H4 (cell line): Measurements from ENCODE around the genes LSM11, CCNJL and FAM200C.

- RAMPAGE, long total RNA = no peak
Observed at GRCh38 chr5:157300614-157301010, 34.7 kb downstream of the CYFIP2 start.

DNA sequence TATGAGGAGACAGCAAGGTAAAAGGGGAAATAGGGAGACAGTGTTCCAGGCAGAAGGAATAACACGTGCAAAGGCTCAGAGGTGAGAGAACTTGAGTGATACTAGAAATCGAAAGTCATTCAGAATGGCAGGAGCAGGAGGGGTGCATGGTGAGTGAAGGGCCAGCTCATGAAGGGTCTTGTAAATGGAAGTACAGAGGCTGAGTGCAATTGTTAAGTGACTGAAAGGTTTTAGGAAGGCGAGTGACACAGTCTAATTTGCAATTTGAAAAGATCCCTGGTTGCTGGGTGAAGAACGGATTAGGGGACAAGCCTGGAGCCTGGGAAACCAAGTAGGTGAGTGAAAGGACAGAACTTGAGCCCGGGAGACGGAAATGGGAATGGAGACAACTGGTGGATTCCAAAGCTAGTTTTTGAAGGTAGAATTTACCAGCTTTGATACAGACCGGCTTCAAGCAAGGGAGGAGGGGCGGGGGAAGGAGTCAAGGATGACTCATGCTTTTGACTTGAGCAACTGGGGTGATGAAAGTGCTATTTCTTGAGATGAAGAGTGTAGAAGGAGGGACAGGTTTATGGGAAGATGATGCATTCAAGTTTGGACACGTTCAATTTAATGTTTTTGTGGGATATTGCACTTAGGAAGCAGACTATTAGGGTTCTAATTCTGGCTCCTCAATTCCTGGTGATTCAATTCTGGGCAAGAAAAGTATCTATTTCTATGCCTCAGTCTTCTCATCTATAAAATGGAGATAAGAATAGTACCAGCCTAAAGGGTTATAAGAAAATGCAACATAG, 4.3 kb downstream of the NIPAL4 start:
- RAMPAGE, long total RNA = no peak

DNA sequence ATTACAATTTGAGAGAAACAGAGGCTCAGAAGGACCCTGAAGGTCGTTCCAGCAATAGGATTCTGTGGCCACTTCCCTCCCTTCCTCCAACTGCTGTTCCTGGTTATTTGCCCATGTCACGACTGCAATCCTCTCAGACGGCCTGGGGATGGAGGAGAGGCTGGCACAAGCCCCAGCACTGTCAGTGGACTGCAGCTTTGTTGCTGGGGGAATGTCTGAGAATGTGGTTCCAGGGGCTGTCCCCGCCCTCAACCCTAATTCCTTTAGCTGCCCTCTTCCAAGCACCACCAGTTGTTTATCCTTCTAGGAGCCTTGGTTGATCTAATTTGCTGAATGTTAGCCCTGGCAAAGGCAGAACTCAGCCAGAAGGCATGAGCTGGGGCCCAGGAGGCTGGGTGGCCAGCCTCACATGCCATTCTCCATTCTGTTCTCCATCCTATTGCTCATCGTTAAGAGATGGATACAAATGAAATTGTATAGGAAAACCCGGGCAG, 51.6 kb downstream of the ADAM19 start:
- RAMPAGE, long total RNA = no peak

DNA sequence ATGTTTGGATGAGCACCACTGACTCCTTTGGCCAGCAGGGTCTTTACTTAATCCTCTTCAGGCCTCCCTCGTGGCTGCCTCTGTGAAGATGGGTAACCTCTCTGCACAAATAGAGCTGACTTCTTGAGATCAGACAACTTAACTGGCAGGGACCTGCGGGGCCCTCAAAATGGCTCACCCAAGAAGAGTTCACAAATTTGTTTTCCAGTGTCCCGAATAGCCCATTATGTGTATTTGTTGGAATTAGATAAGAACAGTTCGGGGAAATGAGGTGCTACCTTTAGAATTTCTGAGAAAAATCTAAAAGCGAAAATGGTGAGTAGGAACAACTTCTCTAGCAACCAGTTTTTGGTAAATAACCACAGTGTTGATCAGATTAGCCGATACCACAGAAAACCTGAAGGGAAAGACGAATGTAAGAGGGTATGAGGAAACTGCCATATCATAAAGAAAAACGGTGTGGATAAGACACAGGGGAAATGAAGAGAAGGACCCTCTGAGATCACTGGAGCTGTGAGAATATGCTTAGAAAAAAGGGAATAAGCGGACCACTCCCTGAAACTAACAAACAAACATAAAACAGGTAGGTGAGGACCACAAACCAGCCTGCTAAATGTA, 31.0 kb downstream of the ADAM19 start:
- RAMPAGE, long total RNA = no peak

- RAMPAGE, long total RNA = no peak
Observed at GRCh38 chr5:157743287-157744519, at the start of gene LSM11. Gene LSM11, plus strand, starts transcription at chr5:157743712.

DNA sequence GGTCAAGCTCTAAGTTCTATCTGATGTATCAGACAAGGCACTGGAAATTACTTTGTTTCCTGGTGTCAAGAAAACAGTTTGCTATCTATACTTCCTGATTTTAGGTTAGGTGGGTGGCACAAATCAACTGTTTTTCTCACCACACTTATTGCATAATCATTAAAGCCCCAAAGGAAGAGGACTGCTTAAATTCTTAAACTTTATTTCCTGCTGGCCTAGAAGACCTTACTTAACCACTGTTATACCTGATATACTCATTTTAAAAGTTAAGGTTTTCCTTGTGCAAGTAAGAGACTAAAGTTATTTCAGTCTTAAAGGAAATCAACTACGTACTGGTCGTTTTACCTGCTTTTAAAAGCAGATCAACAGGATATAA, 1.2 kb downstream of the CLINT1 start:
- RAMPAGE, long total RNA = no peak

DNA sequence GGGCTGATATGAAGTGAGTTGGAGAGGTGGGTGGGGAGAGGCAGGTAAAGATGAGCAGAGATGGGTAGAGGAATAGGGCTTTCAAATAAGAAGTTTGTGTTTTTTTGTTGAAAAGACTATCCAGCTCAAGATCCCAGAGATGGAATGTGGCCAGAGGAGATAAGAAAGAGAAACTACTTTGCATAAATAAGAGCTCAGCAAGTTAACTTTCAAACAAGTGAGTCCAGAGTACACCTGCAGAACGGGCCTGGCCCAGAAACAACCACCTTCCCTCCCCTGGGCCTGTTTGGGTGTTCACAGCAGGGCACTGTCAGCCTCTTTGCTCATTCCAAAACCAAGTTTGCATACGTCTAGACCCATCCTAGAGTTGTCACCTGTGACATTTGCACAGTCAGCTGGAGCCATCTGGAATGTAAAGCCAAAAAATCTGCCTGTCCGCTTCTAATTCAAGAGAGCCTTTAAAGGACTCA, 2.3 kb upstream of the CLINT1 start:
- RAMPAGE, long total RNA = no peak

DNA sequence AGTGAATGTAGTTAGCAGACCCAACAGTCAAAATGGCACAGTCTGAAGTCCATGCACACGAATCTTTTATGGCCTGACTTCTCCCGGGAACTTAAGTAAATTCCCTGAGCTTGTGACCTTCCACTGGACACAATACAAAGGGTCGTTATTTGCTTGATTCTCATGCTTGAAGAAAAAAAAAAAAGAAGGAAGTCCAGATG, 616.5 kb downstream of the EBF1 start:
- RAMPAGE, long total RNA = no peak

DNA sequence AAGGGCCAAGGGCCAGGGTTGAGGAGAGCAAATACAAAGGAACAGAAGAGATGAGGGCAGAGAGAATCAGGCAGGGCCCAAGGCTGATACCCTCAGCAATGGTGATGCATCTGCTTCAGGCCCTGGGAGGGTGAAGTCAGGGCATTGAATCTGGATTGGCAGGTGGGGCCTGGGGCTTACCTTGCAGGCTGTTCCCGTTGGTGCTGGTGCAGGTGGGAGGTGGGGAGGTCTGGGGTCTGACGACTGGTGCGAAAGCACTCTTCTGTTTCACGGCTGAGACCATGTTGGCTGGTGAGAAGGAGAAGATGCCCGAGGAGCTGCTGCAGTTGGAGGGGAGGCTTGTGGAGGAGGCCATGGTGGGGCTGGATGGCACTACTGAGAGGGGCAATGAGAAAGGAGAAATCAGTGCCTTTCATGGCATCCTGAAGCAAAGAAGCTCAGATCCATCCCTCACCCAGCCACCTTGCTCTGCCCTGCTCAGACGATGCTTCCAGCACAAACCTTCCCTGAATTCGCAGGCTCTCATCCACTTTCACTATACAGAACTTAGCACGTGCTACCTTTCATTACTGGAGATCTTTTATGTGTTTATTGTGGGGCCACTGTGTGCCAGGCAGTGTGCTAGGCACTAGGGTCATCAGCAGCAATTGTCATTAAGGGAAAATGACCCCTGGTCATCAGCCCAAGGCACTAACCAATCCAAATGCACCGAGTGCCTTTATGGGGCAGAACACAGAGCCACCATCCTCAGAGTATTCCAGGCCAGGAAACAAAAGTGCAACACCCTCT, 391.7 kb downstream of the EBF1 start:
- RAMPAGE, long total RNA = no peak

DNA sequence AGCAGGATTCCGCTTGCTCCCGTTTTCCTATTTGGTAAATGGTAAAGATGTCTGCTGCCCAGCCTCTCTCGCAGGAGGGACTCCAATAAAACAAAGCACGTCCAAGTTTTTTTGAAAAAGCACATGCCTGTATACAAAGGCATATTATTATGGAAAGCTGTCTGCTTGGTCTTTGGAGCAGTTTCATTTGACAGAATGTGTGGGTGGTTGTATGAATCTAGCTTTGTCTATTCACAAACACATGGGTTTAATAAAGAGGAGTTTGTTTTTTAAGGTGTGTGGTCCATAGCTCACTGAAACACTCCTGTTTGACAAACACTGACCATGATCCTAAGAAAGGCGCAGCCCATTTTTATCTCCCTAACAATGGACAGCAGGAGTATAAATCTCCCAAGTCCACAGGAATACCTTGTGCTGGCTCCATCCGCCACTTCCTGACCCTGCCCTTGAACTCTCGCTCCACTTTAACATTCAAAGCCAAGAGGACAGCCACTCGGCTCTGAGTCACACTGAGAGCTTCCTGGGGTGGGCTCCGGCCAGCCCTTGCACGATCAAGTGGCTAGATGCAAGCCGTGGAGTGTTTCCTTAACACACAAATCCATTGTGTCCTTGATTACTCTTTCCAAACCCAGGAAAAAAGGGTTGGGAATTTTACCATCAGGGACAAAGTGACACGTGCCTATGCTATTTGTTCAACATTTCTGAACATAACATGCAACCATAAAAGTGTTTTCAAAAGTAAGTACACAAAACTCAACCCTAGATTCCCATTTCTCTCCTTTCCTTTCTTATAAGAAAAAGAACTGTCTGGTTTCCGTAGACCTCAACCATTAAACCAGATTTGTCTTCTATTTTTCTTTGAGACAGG, 371.8 kb downstream of the EBF1 start:
- RAMPAGE, long total RNA = no peak

DNA sequence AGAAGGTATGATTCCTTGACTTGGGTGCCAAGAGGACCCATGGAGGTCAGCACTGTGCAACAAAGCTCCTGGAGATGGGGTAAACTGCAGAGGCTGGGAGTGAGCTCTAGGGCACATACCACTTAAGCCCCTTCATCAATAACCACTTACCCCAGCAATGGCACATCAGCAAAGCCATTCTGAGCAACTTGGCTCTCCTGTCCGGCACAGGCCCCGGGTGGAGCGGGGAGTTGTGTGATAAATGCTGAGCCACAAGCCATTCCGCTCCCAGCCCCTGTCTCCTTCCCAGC, 113.9 kb downstream of the EBF1 start:
- RAMPAGE, long total RNA = no peak

- RAMPAGE, long total RNA = no peak
Observed at GRCh38 chr5:159021414-159022735, 77.8 kb downstream of the EBF1 start.

DNA sequence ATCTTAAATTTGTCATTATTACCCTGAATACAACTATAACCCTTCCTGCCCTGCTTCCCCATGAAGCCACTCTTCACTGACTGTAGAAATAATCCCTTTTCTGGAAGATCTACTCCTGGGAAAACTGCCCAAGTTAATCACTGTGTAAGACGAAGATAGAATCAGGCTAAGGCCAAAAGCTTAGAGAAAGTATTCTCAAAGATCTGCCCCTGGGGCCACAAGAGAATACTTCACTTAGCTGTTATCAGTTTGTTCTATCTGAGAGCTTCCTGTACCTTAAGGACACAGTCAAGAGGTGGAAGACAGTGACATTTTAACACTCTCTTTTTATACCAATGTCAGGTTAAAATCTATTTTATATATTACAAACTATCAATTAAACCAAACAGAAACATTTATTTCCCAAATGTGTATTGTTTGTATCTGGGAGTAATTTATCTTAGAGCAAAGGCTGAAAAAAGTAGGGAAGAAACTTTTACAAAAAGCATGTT, 33.8 kb downstream of the RNF145 start:
- RAMPAGE, long total RNA = no peak

GRCh38 chr5:159186254-159186857, 23.0 kb downstream of the RNF145 start:
- RAMPAGE, long total RNA = no peak

DNA sequence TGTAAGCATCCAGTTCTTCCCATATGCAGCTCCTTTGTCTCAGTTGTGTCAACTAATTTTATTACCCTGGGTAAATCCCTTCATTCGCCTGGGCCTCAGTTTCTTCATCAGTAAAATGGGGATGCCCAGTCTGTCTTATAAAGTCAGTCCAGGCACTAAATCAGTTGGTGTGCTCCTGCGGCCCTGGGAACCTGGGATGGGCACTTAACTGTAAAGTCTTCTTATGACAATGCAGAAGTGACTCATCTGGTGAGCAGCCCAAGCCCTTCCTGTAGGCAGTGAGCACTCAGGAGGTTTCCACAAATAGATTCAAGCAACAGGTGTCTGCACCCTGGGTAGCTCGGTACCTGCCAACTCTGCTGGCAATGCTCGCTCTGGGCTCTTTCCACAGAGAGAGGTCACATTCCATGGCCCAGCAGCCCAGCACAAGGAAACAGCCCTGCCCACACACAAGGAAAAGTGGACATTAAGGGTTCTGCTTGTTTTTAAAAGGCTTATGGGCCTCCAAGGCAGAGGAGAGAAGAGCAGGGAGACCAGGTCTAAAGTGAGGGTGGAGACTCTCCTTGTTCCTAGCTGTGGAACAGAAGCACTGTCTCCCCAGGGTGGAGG, 89.8 kb upstream of the ADRA1B start:
- RAMPAGE, long total RNA = no peak

- RAMPAGE, long total RNA = no peak
Observed at GRCh38 chr5:159855934-159856133, 60.4 kb upstream of the ADRA1B start.

DNA sequence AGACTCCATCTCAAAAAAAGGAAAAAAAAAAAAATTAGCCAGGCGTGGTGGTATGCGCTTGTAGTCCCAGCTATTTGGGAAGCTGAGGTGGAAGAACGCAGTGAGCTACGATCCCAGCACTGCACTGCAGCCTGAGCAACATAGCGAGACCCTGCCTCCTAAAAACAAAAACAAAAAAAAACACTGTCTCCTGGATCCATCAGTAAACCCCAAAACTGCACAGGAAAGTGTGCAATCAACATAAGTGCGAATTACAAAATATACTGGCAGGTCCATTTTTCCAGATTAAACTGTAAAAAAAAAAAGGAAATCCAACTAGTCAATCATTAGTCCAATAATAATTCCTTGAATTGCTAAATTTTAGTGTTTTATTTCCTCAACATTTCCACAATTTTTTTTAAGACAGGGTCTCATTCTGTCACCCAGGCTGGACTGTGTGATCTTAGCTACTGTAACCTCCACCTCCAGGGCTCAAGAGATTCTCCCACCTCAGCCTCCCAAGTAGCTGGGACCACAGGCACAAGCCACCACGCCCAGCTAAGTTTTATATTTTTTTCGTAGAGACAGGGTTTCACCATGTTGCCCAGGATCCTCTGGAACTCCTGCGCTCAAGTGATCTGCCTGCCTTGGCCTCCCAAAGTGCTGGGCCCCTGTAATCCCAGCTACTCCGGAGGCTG, 3.4 kb downstream of the PWWP2A start:
- RAMPAGE, long total RNA = no peak

- RAMPAGE, long total RNA = no peak
Observed at GRCh38 chr5:160271139-160271682, 41.2 kb downstream of the CCNJL start.

GRCh38 chr5:160312253-160313131, at the start of gene CCNJL:
Gene CCNJL, minus strand, starts transcription at chr5:160312564.
- RAMPAGE, long total RNA = no peak

GRCh38 chr5:160399665-160400503, at the start of gene FAM200C:
Gene FAM200C, minus strand, starts transcription at chr5:160400054.
- RAMPAGE, long total RNA = no peak